Measurements from ENCODE around the genes MAGEE1, FGF16, TBX22, SH3BGRL and RPS6KA6.

GRCh38 chrX:74275258-74275855 lies 28.6 kb upstream of the ZCCHC13 start:
- PRO-cap, result no peak

GRCh38 chrX:74421803-74422564 lies 691 bp downstream of the SLC16A2 start:
- PRO-cap, result no peak

GRCh38 chrX:76427256-76428127 lies at the start of gene MAGEE1:
MAGEE1 (plus strand) TSS chrX:76427710.
- PRO-cap, result bidirectional peak, plus-strand start at chrX:76427684, minus-strand start at chrX:76427606

GRCh38 chrX:76428682-76429074 lies 1.2 kb downstream of the MAGEE1 start:
- PRO-cap, result no peak

GRCh38 chrX:77446850-77447845 lies at the start of gene FGF16:
FGF16 (plus strand) TSS chrX:77447389.
- PRO-cap, result no peak

- PRO-cap, result no peak
Observed at GRCh38 chrX:77554586-77555354, 107.6 kb downstream of the FGF16 start.

GRCh38 chrX:77681910-77682827 lies 103.8 kb downstream of the ATRX start:
- PRO-cap, result no peak

DNA sequence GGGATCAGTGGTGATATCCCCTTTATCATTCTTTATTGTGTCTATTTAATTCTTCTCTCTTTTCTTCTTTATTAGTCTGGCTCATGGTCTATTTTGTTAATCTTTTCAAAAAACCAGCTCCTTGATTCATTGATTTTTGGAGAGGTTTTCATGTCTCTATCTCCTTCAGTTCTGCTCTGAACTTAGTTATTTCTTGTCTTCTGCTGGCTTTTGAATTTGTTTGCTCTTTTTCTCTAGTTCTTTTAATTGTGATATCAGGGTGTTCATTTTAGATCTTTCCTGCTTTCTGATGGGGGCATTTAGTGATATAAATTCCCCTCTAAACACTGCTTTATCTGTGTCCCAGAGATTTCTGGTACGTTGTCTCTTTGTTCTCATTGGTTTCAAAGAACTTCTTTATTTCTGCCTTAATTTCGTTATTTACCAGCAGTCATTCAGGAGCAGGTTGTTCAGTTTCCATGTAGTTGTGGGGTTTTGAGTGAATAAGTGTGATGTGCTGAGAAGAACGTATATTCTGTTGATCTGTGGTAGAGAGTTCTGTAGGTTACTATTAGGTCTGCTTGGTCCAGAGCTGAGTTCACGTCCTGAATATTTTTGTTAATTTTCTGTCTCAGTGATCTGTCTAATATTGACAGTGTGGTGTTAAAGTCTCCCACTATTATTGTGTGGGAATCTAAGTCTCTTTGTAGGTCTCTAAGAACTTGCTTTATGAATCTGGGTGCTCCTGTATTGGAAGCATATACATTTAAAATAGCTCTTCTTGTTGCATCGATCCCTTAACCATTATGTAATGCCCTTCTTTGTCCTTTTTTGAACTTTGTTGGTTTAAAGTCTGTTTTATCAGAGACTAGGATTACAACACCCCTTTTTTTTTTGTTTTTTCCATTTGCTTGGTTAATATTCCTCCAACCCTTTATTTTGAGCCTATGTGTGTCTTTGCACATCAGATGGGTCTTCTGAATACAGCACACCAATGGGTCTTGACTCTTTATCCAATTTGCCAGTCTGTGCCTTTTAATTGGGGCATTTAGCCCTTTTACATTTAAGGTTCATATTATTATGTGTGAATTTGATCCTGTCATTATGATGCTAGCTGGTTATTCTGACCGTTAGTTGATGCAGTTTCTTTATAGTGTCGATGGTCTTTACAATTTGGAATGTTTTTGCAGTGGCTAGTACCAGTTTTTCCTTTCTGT lies 32.3 kb downstream of the ATRX start:
- PRO-cap, result no peak

GRCh38 chrX:78105693-78107095 lies 2.1 kb downstream of the PGK1 start:
- PRO-cap, result no peak

DNA sequence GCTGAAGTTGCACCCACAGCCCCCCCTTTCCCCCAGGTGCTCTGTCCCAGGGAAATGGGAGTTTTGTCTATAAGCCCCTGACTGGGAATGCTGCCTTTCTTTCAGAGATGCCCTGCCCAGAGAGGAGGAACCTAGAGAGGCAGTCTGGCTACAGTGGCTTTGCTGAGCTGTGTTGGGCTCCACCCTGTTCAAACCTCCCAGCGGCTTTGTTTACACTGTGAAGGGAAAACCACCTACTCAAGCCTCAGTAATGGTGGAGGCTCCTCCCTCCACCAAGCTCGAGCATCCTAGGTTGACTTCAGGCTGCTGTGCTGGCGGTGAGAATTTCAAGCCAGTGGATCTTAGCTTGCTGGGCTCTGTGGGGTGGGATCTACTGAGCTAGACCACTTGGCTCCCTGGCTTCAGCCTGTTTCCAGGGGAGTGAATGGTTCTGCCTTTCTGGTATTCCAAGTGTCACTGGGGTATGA lies 41.9 kb downstream of the ITM2A start:
- PRO-cap, result no peak

DNA sequence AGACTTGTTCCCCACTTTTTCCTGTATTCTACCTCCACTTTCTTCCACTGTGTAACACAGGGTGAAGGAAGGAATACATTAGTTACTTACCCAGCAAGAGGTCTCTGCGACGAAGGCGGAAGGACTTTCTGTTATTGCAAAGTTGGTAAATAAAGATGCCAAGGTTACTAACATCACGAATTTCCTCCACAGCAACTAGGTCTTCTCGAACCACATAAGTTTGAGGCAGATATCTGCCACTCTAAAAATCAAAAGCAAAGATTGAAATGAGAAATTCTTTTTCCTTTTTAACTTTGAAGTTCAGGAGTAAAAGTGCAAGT lies 5.9 kb downstream of the ITM2A start:
- PRO-cap, result no peak

DNA sequence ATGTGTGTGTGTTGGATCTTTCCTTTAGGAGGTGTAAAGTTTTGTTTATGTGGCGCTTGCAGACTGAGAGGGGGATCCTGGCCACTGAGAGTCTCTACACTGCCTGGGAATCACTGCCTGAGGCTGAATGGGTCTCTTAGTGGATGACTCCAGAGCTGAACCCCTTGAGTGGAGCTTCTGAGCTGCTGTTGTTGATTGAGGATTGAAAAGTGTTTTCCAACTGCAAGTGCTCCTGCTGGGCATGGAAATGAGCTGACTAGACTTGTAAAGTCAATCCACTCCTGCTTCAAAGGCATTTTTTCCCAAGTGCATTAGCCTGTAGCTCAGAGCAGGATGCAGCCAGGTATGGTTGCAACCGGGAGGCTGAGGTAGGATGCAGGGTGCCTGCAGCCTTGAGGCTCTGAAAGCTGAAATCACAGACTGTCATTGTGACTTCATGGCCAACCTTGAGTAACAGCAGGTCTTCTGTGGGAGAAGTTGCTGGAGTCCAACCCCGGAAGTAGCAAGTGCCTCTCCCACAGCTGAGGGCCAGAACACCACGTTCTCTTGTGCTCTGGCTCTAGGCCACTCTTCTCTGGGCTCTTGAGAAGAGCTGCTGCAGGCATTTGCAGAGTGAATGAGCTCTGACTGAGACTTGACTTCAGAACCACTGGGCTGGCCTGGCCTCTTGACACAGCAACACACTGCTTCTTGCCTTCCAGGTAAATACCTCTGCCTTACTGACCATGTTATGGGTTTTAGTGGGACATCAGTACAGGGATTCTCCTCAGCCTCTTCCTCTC lies at the start of gene TBX22:
Gene TBX22, plus strand, starts transcription at position 567 of the 782 bp plus-strand sequence.
- PRO-cap, result no peak

- PRO-cap, result no peak
Observed at GRCh38 chrX:81200891-81201249, 843 bp downstream of the HMGN5 start.

- PRO-cap, result bidirectional peak, plus-strand start at chrX:81201996, minus-strand start at chrX:81201913; bidirectional peak, plus-strand start at chrX:81202505, minus-strand start at chrX:81202314
Observed at GRCh38 chrX:81201607-81202726, at the start of gene SH3BGRL. SH3BGRL (plus strand) TSS chrX:81202102.

DNA sequence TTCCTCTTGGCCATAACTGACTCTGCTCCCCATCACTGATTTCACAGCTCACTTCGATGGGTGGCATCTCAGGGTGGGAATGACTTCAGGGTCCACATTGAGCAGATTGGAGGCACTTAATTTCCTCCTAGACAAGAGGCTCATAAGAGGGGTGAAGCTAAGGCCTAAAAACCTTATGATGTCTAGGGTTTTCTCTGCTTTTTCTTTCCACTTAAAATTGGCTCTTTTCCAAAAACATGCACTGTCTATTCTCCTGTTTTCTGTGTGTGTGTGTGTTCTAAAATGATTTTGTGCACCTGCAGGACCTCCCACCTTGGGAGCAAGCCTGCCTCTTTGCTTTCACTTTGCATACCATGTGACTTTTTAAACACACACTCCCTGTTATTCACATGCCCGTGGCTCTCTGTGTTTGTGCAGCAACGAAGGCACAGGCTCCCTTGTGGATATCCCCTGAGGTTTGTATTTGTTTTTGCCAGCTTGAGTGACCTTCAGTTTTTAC lies 885.6 kb downstream of the SH3BGRL start:
- PRO-cap, result no peak

DNA sequence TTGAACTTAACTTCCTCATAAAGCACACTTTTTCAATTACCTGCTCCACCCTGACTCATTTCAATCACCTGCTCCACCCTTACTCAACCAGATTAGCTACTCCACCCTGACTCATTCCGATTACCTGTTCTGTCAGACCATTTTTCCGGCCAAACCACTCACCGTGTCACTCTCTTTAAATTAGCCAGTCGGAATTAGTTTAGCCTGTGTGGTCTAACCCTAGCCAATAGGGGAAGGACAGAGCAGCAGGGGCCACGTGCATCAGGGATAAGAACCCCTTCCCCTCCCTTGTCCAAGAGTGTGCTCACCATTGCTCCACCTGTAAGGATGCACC lies 751.7 kb upstream of the POU3F4 start:
- PRO-cap, result unidirectional peak, minus-strand start at position 112 of the sequence

GRCh38 chrX:84187728-84188783 lies at the start of gene RPS6KA6:
RPS6KA6 (minus strand) TSS chrX:84188199.
- PRO-cap, result bidirectional peak, plus-strand start at chrX:84188249, minus-strand start at chrX:84188181; unidirectional peak, minus-strand start at chrX:84188484

DNA sequence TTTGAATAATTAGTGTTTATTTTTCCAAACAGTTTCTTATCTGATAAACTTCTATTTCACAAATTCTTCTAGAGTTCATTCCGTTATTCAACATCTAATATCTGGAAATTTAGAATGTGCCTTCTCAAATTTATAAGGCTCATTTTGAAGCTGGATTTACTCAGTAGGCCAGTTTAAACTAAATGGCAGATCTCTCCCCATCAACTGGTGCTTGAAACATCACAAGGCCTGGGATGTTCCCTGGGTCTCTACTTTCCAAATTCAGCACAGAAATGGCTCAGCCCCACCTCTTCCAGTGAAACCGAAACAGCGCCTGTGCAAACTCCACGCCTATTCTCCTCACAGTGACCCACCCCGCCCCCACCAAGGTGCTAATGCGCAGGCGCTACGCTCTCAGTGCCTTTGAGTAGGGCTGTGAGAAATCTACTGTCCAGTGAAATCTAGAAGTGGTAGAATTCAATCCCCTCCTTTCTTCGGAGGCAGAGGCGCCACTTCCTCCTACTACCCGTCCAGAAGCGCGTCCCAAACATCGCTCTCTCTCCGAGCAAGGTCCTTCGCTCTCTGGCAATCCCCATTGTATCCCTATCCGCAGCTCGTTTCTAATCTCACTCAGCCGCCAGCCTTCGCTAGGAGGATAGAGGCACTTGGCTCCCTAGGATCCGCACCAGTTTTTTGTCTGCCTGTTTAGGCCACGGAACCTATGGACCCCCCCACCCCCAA lies 557 bp downstream of the HDX start:
- PRO-cap, result no peak

- PRO-cap, result unidirectional peak, plus-strand start at chrX:84740226
Observed at GRCh38 chrX:84740125-84740405, 237.8 kb upstream of the HDX start.

DNA sequence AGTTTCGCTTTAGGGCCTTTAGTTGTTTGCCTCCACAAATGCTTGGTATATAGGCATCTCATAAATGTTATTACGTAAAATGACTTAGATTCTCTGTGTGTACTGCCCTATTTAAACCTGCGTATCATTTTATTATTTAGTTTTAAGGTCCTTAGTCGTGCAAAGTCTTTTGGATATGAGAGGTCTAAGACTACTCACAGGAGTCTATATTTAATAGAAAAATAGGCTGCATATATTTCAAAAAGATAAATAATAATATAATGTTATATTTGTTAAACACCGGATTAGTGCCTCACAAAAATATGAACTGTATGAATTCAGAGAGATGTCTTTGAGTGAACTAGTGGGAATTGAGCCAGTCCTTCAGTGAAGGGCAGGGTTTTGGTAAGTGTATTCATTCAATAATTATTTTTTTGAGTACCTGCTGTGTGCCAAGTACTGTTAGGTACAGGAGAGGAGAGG lies 27.6 kb downstream of the APOOL start:
- PRO-cap, result no peak

All from left colon (tissue), 1 donor.